Smooth muscle cell (in vitro differentiated cells): ENCODE results near the genes DNAH8 and DAAM2.

DNA sequence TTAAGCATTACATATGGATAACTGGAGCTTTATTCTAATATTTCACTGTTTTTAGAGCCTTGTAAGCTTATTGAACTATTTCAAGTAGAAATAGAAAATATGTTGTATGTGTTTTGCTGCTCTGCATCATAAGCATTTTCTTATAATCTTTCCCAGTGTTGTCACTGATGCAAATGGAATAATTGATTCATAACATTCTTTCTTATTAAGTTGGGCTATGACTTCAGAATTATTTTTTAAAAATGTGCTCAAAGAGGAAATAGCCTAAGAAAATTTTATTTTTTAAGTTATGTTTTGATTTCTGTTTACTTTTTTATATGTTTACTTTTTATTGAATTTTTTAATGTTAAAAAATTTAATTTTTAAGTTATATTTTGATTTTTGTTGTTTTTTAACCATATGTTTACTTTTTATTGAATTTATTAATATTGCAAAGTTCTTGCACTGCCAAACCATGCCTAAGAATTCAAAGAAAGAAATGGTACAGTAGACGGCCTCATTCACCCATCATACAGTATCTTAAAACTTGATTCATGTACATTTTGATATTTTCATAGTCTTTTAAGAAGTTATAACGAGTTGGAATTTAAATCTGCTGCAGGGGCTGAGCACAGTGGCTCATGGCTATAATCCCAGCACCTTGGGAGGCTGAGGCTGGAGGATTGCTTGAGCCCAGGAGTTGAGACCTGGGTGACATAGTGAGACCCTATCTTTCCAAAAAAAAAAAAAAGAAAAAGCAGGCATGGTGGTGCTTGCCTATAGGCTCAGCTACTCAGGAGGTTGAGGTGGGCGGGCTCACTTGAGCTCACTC lies 42.5 kb downstream of the ZFAND3 start:
- RAMPAGE, long total RNA = no peak

- RAMPAGE, long total RNA = no peak
Measured at GRCh38 chr6:38092756-38093419, 273.4 kb downstream of the ZFAND3 start.

DNA sequence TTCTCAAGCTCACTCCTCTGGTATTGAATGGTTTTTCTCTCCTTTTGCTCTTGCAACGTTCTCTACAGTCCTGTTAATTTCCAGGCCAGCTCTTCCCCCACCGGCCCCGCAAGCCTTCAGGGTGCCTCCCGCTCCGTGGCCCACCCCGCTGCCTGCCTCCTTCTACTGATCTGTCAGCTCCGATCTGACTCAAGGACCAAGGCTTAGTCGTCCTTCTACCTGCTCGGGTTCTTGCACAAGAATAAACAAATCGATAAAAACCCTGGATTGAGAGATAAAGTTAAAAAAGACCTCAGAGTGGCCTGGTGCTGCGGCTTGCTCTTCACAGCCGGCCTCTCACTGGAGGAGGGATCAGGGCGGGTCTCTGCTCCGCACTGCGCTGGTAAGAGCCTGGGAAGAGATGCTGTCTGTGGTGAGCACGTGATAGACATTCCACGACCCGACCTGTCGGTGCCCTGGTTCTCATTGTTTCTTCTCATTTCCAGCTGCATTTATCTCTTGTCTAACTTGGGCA lies 357.8 kb downstream of the ZFAND3 start:
- RAMPAGE, long total RNA = no peak

DNA sequence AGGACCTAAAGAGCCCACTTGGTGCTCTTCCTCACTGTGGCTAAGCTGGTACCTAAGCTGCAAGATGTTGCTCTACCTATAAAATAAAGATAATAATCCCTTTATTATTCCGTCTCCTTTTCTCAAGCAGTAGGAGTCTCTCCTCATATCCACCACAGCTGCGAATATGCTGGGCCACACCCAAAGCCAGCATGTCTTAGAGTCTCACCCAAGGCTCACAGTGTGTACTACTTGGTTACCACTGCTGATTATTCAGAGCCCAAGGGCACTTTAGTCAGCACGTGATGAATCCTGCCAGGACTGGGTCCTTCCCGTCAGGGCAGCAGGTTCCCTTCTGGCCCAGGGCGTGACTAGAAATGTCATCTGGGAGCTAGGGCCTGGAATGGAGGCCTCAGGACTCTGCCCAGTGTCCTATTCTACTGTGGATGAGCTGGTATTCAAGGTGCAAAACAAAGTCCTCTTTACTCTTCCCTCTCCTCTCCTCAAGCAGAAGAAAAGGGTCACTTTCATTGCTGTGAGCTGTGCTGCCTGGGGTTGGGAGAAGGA lies 320.4 kb downstream of the BTBD9 start:
- RAMPAGE, long total RNA = no peak

GRCh38 chr6:38368610-38369548 lies 270.9 kb downstream of the BTBD9 start:
- RAMPAGE, long total RNA = no peak

GRCh38 chr6:38427809-38428327 lies 211.9 kb downstream of the BTBD9 start:
- RAMPAGE, long total RNA = no peak

DNA sequence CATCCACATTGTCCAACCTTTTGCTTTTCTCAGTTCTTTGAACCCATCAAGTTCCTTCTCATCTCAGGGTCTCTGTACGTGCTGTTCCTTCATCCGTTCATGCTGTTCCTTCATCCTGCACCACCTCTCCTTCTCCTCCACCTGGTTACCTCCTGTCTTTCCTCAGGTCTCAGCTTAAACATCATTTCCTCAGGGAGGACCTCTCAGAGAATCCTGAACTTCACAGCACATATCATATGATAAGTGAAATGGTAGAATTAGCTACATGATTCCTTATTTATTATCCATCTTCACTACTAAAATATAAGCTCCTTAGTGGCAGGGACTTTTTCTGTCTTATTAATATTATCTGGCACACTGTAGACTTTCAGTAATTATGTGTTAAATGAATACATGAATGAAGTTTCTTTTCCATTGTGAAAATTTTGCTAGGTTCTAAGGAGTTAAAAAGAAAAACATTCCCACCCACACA lies 92.1 kb downstream of the BTBD9 start:
- RAMPAGE, long total RNA = no peak

DNA sequence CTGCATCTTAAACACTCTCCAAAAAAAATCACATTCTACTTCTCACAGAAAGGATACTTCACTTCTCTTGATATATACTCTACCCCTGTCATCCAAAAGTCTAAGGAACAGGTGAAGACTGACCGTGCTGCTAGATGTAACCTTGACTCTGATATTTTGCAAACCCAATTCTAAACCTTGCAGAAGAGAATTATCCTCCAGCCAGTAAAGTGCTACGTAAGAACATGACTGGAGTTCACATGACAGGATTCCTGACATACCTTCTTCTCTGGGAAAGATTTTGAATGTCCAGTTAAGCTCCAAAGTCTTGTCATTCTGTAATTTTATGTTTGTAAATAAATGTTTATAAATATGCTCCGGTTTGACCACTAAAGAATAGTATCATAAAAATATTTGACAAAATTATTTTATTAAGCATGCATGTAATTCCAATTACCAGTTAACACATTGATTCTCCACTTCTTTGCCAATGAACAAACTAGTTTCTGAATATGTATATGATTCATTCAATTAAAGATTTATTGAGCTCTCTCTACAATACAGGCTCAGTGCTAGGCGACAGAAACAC lies 35.7 kb downstream of the BTBD9 start:
- RAMPAGE, long total RNA = no peak

GRCh38 chr6:38715039-38715863 lies at the start of gene DNAH8:
TSS of gene DNAH8 (plus strand) at chr6:38715311.
- RAMPAGE, long total RNA = no peak

- RAMPAGE, long total RNA = no peak
Measured at GRCh38 chr6:38722545-38723237, 7.6 kb downstream of the DNAH8 start.

GRCh38 chr6:39057445-39058006 lies 8.9 kb downstream of the GLP1R start:
- RAMPAGE, long total RNA = no peak

- RAMPAGE, long total RNA = no peak
Measured at GRCh38 chr6:39187337-39188352, 41.6 kb downstream of the KCNK5 start.

DNA sequence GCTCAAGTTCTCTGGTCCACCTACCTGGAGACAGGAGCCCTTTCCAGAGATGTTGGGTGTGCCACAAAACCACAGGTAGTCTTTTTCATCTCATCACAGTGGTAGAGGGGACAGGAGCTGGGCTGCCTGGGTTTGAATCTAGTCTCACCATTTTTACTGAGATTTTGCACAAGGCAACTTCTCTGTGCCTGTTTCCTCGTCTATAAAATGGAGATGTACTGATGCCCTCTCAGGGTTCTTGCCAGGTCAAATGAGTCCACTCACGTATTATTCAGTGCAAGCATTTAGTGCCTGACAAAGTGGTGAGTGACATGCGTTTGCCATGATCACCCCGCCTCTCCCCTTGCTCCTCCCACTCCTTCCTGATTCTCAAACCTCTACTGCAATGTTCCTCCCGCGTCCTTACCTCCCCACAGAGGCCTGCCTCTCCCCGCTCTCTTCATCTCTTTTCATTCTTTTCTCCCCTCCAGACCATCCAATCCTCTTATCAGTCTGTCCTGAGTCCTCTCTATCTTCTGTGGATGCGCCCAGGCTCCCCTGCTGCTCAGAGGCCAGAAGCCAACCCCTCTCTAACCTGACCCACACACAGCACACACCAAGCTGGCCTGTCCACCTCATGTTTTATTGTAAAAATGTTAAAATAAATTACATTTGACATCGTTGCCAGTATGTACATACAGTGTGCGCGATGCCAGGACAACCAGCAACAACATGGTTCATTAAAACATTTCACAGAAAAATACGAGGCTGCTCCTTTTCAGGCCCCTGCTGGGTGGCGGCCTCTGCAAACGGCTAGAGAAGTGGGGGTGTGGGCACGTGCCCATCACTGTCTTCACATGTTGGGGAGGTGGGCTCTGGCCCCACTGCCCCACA lies 40.7 kb downstream of the KCNK5 start:
- RAMPAGE, long total RNA = no peak

- RAMPAGE, long total RNA = no peak
Measured at GRCh38 chr6:39226139-39226482, 3.2 kb downstream of the KCNK5 start.

GRCh38 chr6:39792088-39792796 lies at the start of gene DAAM2:
TSS of gene DAAM2 (plus strand) at chr6:39792376.
- RAMPAGE, long total RNA = start-site peak on the plus strand at chr6:39792356-39792396, 321 and 279 reads in 2 replicates

DNA sequence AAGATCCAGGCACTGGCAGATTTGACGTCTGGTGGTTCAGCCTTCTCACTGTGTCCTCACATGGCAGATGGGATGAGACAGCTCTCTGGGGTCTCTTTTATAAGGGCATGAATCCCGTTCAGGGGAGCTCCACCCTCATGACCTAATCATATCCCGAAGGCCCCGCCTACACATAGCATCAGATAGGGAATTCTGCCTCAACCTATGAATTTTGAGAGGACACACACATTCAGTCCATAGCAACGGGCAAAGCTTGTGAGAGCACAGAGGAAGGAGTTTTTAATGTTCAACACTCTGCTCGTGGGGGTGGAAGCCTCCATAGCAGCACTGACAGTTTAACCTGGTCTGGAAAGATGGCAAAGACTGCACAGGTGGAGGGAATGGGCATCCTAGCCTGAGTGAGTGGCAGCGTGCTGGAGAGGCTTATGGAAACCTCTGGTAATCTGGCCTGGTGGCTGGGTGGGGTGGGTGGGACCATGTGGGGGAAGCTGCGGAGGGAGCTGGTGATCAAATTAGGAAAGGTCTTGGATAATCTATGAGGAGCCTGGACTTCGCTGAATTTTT lies 27.6 kb downstream of the DAAM2 start:
- RAMPAGE, long total RNA = no peak

GRCh38 chr6:39861521-39862188 lies 69.5 kb downstream of the DAAM2 start:
- RAMPAGE, long total RNA = no peak

- RAMPAGE, long total RNA = no peak
Measured at GRCh38 chr6:39888434-39888944, 45.8 kb downstream of the MOCS1 start.

DNA sequence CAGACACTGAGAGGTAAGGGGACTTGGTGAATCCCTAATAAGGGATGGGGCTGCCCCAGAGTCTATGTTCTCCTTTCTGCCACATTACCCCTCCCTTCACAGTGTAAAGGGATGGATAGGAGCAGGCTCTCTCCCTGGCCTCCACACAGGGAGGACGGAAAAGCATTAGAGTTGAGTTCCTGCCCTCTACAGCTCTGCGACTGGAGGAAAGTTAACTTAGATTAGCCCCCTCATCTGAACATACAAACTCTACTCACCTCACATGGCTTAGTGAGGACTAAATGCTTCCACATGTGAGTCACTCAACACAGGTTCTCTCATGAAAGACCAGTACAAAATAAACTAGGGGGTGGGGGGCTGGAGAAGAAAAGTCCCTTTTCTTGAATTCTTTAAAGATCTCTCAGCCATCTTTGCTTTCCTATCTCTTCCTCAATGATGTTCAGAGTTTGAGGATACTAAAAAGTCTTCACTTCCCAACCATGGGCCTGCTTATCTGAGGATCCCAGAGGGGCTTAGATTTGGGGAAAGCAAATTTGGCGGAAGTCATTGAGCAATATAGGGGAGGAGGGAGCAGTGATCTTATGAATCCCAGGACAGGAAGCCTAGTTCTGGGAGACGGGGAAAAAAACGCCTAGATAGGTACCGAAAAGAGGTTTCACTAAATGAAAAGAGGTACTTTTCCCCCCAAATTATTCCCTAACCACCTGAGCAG lies 1.2 kb downstream of the MOCS1 start:
- RAMPAGE, long total RNA = no peak

DNA sequence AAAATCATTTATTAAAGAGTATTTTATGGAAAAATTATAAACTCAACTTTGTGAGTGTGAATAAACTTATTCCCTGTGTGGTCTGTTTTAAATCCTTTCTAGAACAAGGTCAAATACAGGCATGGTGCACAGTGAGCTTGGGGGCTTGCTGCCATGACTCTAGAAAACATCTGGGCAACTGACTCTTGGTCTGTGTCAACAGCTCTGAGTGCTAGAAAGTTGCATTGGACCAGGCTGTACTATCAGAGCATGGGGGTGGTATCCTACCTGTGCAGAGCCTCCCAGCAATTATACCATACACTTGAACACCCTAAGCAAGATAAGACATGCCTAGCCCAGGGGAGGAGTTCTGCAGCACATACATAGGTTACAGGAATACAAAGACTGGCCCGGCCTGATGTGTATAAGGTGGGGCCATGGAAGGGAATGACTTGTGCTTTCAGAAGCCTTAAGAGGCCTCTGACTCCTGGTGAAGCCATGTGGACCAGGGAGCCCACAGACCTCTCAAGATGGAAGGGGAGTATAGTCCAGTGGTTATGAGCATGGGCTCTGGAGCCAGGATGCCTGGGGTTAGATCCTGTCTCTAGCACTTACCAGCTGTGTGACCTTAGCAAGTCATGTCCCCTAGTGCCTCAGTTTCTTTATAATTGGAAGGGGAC lies 11.4 kb upstream of the MOCS1 start:
- RAMPAGE, long total RNA = no peak